ENCODE measurements around a stretch of chr3.

- PRO-cap, result bidirectional peak, plus-strand start at chr3:194769476, minus-strand start at chr3:194769132
Observed at GRCh38 chr3:194769243-194769897, 83.7 kb downstream of the FAM43A start.

DNA sequence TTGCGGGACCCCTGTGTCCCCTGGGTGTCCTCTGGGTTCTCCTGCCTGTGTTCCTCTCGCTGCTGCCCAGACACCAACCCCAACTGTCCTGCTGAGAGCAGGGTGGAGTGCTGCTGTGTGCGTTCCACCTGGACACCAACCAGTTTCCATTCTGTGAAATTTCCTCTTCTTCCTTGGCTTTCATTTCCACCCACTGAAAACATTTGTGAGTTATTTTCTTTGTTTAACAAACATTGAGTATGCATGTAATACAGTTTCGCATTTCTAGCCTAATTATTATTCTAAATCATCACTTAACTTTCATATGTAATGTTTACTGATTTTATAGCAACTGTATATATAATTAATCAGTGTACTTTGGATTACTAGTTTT lies 266.6 kb downstream of the FAM43A start:
- PRO-cap, result no peak

- PRO-cap, result no peak
Observed at GRCh38 chr3:195030785-195031554, 240.0 kb downstream of the XXYLT1 start.

DNA sequence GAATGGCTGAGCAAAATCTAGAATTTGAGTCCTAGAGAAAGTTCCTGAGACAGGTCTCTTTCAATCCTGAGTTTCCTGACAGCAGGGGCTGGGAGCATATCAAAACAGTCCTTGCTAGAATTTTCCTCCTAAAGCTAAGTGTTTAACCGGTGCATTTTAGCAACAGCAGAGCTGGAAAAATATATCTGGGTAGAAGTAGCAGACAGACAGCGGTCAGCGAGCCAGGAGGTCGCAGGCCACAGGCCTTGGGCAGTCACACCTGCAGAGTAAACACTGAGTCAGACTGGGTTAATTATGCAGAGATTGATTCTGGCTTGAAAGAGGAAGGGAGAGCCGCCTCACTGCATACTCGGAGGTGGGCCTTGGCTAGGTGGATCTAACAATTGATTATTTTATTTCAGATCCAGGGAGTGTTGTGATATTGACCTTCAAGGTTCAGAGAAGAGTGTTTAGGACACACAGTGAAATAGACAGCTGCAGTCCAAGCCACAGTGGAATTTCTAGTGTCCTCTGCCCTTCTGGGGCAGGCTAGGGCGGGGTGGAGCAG lies 237.5 kb downstream of the XXYLT1 start:
- PRO-cap, result no peak

- PRO-cap, result no peak
Observed at GRCh38 chr3:195094079-195094584, 176.8 kb downstream of the XXYLT1 start.

DNA sequence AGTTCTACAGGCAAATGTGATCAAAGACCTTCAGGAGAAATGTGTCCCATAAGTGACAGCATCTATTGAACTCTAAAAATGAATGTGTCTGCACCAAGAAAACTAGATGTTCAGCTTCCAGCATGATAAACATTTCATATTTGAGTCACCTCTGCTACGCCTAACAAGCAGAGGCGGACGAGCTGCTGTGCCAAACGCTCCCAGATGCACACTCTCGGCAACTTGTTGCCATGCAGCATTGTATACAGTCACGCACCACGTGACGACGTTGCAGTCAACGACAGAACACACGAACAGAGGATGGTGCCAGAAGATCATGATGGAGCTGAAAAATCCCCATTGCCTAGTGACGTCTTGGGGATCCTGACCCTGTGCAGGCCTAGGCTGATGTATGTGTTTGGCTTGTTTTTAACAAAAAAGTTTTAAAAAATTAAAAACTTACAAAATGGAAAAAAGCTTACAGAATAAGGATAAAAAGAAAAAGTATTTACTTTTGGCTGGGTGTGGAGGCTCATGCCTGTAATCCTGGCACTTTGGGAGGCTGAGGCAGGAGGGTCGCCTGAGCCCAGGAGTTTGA lies 137.4 kb downstream of the XXYLT1 start:
- PRO-cap, result no peak

DNA sequence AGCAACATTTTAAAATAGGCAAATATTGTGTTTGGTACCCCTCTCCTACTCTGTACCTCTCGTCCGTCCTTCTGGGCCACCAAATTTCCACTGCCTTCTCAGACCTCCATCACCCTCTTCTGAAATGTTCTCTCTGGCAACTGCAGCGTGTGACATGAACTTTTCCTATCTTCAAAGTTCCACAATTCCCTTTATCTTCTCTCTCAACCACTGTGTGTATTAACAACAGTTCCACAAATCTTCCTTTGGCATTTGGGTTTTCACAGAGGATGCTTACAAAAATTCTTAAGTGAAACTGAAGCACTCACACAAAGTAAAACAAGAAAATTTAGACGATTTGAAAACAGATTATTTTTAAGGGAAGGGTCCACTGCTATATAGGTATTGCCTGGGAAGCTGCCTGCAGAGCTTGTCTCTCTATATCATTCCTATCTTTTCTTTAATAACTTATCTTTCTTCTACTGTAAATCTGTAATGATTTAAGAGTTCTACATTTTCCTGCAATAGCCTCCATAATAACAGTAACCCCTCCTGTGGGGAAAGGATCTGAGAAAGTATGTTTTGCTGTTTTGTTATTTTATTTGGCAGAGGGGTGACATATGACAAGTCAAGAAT lies 15.6 kb upstream of the XXYLT1 start:
- PRO-cap, result no peak

DNA sequence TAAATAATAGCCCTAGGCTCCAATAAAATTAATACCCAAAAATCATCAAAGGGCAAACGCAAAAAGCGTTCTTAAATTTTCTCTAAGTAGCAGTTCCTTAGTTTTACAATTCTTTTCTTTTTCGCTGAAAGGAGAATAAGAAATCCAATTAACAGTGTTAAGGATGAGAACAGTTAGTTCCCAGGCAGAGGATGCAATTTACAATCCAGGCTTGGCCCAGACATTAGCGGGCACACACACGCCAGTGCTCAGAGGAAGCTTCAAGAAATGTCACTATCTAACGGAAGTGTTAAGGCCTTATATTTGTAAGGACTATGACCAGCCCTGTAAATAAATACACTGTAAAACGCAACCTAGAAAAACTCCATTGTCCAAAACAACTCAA lies 1.4 kb downstream of the ACAP2 start:
- PRO-cap, result no peak

DNA sequence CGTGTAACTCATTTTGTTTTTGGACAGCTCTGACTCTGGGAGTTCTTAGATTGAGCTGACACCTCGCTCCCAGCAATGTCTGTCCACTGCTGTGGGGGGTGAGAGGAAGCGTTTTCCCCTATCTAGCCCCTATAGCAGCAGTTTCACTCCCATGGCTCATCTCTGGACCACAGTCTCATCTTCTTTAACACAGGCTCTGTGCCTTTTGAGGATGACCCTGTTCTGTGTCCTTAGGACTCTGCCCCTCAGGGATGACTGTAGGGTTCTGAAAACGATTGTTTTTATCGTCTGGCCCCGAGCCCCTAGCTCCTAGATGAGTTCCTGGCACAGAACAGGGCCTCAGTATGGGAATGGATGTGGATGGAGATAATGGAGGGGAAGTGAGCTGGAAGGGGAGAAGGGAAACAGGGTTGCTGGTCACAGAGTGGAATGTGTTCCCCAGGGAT lies 1.2 kb upstream of the PPP1R2 start:
- PRO-cap, result no peak

GRCh38 chr3:195713248-195713497 lies 7.6 kb upstream of the MUC20 start:
- PRO-cap, result no peak

DNA sequence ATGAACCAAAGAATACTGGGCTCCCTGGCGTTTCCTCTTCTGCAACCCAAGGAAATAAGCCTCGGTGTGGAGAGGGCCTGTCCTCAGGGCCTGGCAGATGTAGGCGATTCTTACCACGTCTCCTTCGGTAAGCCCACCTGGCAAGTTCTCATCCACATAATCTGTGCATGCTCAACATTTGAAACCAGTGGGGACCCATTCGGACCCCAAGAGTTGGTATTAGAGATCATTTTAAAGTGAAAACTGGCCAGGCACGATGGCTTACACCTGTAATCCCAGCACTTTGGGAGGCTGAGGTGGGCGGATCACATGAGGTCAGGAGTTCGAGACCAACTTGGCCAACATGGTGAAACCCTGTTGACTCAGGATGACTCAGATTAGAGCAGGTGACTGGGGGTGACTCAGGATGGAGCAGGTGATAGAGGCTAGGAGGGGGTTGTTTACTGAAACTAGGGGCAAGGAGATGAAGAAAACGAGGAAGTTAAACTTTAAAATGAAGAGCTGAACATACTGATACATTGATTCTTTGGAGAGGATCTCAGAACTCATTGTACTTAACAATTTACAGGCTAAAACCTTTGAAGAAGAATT lies 4.9 kb upstream of the MUC20 start:
- PRO-cap, result no peak

- PRO-cap, result no peak
Observed at GRCh38 chr3:195727205-195727781, 6.5 kb downstream of the MUC20 start.

- PRO-cap, result no peak
Observed at GRCh38 chr3:195893660-195894155, 14.6 kb downstream of the TNK2 start.

DNA sequence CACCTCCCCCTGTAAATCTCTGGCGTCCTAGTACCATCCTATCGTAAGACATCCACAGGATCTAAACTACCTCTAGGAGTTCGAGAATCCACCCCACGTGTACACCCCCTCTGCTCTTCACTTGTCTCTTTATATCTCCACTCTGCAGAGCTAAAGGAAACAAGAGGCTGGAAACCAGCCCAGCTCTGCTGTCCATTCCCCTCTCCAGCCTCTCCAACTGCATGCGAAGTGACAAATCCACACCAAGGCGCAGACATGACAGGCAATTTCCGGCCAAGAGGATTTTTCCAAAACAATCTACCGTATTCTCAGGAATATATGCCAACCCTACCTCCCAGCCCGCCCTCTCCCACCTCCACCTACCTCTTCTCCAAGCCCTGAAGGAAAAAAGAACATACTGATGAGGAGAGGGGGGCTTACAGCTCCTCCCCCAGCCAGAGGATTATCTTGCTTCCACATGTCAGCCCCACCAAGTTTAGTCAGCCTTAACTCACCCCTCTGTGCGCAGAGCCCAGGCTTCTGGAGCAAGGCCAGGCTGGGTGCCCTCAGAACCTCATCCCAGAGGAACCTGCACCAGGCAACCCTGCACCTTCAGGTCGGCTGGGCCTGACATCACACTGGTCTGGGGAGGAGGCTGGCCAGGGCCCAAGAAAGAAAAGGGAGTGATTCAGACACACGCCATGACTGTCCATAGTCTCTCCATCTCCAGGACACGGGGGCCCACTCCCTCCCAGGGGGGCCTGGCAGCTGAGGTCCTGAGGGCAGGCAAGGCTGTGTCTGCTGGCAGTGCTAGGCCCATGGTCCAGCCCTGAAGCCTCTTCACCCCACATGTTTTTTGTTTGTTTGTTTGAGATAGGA lies 11.4 kb downstream of the TNK2 start:
- PRO-cap, result no peak

DNA sequence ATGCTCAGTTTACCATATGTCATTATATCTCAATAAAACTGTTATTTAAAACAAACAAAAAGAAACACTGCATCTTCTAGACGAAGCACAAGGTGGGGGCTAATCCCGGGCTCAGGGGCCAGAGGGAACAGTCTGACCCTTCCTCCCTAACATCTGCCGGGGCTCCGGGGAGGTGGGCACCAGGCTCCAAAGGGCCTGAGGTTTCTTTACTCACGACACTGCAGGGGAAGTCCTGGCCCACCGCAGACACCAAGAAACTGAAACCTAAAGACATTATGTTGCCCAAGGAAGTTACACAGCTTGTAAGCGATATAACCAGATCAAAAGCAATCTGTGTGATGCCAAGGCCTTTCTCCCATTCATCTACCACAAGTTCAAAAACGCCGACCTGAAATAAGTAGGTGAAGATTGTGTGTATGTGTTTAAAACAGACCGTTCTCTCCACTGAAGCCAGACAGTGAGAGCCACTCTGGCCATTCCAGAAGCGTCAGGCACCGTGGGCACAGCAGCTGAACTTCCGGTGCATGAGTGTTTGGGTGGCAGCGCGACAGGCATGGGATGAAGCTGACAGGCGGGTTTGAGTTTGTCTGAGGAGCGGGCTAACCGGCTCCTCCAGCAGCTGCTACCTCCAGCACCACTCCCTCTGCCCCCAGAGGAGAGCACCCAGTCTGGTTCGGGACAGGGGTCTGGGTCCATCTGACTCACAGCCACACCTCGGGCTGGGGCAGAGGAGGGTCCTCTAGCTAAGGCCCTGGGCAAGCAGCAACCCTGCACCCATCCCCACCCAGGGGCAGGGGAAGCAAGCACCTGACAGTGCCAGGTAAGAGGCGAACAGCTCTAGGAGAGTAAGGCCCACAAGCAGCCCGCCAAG lies 1.4 kb downstream of the TNK2 start:
- PRO-cap, result bidirectional peak, plus-strand start at position 318 of the sequence, minus-strand start at position 264 of the sequence

DNA sequence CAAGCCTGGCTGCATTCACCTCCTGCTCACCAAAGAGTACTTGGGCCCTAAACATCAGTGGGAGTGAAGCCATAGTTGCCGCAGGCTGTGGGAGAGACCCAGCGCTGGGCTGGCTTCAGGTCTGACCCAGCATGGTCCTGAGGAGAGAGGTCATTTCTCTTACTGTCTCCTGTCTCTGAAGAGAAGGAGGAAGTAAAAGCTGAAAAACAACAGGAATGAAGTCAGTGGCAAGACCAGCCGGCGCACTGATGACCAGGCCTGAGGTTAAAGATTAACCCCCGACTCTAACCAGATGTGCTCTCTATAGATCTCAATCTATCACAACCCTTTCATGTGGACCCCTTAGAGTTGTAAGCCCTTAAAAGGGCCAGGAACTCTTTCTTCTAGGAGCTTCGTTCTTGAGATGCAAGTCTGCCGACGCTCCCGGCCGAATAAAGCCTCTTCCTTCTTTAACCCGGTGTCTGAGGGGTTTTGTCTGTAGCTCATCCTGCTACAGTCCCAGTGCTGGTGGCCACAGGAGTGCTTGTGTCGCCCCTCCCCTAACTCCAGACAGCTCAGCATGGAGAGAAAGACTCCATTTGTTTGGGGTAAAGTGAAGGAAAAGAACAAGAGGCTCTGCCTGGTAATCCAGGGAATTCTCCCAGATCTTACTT lies 24.8 kb upstream of the TNK2 start:
- PRO-cap, result no peak

DNA sequence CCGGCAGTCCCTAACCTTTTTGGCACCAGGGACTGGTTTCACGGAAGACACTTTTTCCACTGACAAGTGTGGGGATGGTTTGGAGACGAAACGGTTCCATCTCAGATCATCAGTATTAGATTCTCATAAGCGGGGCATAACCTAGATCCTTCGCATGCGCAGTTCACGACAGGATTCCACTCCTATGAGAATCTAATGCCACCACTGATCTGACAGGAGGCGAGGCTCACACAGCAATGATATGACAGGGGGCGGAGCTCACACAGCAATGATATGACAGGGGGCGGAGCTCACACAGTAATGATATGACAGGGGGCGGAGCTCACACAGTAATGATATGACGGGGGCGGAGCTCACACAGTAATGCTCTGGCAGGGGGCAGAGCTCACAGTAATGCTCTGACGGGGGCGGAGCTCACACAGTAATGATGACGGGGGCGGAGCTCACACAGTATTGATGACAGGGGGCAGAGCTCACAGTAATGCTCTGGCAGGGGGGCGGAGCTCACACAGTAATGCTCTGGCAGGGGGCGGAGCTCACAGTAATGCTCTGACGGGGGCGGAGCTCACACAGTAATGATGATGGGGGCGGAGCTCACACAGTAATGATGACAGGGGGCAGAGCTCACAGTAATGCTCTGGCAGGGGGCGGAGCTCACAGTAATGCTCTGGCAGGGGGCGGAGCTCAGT lies 52.5 kb upstream of the TNK2 start:
- PRO-cap, result no peak

GRCh38 chr3:195961402-195961862 lies 53.1 kb upstream of the TNK2 start:
- PRO-cap, result no peak

GRCh38 chr3:196045129-196045884 lies 36.6 kb downstream of the TFRC start:
- PRO-cap, result no peak

GRCh38 chr3:196079402-196080400 lies 2.2 kb downstream of the TFRC start:
- PRO-cap, result no peak

All from SUDHL5 (cell line).